Kidney (tissue), 2 donors: ENCODE measurements around a stretch of chr12.

- PRO-cap, result no peak
- RRBS, result no CpG with 5 or more reads among the region's 5 CpGs
Observed at GRCh38 chr12:41257194-41258351, 69.5 kb downstream of the PDZRN4 start.

GRCh38 chr12:42082320-42082811 lies 62.3 kb downstream of the GXYLT1 start:
- PRO-cap, result no peak
- RRBS, result no CpG with 5 or more reads among the region's 5 CpGs

DNA sequence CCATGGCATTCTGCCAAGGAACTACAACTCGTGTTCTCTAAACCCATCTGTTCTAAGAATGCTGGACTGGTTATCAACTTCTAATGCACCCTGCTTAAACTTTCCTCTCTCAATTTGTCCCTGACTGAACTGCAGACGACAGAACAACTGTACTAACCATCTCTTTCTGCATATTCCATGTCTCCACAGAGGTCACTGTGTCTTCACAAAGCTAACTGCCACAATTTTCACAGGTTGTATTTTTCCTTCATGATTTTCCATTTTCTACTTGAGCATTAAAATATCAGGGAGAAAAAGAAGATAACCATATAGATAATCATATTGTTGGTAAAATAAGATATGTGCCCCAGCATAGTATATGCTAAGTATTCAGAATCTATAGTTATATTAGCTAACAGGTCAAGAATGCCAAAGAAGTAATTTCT lies 58.5 kb downstream of the GXYLT1 start:
- PRO-cap, result no peak
- RRBS, result no CpG with 5 or more reads among the region's 2 CpGs

DNA sequence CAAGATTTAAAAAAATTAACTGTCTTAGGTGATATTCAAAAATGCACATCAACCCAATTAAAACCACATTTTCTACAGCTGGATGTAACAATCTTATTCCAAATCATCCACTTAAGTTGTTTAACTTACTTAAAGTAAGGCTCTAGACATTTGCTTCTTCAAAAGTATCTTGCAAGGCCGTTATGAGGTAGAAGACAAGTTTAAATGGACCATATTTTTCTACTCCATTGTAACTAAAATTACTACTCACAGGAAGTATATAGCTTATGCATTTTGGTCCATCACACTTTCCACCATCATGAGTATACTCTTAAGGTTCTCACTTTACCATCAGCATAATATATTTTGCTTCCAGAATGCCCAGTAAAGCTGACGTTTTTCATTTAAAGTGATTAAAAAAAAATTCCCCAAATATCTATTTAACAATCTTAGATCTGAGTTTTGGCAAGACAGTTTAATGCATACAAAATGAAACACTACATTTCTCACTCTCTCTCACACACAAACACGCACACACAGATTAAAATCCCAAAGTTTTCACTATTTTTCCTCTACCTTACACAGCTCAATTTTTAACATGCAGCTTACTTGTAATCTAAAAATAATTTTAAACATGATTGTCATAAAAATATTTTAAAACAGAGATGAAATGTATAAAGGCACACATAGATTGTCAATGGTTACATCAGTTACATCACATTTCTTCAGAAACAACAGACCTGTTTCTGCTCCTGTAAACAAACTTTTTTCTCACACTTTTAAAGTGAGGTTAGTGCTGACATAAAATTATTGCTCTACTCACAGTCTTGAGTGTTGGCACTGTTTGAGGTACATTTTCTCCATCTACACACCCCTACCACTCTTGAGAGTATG lies 57.8 kb downstream of the GXYLT1 start:
- PRO-cap, result no peak
- RRBS, result no CpG with 5 or more reads among the region's 3 CpGs

DNA sequence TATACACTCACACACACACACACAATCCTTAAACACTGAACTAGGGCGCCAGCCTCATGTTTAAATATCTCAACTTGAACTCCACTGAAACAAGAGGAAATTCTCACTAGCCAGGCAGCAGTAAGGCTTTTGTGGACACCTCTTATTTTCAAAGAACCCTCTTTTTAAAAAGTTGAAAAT lies 789 bp downstream of the GXYLT1 start:
- PRO-cap, result no peak
- RRBS, result no CpG with 5 or more reads among the region's 1 CpG

DNA sequence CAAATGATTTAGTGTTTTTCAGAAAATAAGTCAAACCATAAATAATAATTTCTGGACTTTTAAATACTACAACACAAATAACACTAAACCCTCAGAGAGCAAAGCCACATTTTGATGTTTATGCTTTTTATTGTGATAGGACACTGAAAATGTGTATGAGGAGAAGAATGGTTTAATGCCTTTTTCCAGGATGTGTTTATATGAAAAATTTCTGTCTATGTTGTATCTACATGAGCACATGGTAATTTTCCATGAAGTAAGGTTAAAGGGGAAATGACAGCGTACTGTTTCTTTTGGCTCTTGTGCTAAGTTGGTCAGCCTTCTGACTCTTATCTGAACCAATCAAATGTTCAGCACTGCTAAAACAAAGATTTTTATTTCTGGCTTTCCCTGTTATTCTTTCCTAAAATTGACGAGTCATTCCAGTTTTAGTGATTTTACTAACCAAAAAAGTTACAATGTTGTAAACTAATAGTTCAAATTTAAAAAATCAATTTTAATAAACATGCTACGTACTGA lies 96.3 kb downstream of the PPHLN1 start:
- PRO-cap, result no peak
- RRBS, result no CpG with 5 or more reads among the region's 3 CpGs

DNA sequence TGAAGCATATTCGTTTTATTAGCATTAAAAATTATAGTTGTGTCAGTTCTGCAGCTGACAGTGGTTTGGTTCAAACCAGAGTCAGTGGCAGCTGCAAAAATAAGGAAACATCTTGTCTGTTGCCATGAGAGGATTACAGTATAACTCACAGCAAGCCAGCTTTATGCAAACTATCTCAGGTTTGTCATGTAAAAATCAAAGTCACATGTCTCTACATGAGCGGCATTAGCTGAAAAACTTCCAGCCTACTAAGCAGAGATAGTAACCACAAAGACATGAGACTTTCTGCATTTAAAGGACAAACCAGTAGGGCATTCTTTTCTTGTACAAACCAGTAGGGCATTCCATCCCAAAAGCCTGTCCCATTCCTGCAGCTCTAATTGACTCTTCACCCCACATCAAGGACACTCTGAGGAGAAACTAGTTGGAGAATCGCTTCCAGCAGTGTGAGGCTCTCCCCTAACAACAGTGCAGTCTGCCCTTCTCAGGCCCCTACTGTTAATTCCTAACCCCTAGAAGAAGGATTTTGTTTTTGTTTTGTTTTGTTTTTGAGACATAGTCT lies 279.7 kb downstream of the ADAMTS20 start:
- PRO-cap, result no peak
- RRBS, result no CpG with 5 or more reads among the region's 3 CpGs

DNA sequence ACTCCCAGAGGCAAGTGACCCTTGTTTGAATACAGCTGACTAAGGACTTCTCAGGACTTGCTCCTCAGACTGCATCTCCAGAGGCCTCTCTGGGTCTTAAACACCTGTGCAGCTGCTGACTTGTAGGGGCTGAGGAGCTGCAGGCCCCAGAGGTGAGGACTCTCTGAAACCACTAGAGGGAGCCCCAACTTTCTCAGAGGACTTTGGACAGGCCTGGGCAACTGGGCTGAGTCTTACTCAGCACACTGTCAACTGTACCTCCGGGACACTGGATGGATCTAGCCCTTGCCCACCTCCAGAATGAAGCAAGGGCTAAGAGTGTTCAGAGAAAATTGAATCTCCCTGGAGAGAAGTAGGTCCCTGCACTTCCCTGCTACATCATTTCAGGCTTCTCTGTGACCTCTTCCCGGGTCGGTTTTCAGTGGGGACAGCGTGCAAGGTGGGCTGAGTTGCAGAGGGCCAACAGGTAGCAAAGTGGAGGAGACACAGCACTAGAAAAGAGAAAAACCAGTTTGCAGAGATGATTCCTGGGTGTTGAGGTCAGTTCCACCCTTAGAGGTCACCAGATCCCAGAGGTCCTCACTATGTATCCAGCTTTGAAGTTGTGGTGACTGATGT lies 164.6 kb downstream of the TMEM117 start:
- PRO-cap, result no peak
- RRBS, result 94% methylated on average over 2 of the region's 4 CpGs

DNA sequence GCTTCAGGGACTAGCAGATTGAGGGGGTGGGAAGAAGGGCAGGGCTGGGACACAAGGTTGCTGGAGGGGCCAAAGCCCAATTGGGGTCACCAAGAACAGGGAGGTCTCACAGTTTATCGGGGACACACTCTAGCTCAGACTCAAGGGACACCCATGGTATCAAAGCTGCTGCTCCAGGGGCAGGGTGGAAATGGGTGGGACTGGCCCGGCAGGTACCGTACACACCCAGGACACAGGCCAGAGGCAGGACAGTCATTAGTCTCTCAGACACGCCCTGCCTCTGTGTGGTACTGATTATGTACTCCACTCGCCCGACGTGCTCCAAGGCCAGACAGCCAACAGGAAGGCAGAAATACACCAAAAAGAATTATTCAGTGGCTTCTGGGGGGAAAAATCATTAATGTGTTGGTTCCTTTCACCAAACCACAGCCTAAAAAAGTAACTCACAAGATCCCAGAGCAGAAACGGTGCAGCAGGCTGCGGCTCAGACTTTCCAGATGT lies 41.1 kb downstream of the NELL2 start:
- PRO-cap, result no peak
- RRBS, result no CpG with 5 or more reads among the region's 9 CpGs

DNA sequence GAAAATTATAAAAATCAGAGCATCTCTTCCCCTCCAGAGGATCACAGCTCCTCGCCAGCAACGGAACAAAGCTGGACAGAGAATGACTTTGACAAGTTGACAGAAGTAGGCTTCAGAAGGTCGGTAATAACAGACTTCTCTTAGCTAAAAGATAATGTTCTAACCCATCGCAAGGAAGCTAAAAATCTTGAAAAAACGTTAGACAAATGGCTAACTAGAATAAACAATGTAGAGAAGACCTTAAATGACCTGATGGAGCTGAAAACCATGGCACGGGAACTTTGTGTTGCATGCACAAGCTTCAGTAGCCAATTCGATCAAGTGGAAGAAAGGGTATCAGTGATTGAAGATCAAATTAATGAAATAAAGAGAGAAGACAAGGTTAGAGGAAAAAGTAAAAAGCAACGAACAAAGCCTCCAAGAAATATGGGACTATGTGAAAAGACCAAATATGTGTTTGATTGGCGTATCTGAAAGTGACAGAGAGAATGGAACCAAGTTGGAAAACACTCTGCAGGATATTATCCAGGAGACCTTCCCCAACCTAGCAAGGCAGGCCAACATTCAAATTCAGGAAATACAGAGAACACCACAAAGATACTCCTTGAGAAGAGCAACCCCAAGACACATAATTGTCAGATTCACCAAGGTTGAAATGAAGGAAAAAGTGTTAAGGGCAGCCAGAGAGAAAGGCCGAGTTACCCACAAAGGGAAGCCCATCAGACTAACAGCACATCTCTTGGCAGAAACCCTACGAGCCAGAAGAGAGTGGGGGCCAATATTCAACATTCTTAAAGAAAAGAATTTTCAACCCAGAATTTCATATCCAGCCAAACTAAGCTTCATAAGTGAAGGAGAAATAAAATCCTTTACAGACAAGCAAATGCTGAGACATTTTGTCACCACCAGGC lies 177.3 kb downstream of the ANO6 start:
- PRO-cap, result no peak
- RRBS, result no CpG with 5 or more reads among the region's 11 CpGs

GRCh38 chr12:45851376-45852314 lies 122.1 kb downstream of the ARID2 start:
- PRO-cap, result no peak
- RRBS, result no CpG with 5 or more reads among the region's 11 CpGs

GRCh38 chr12:45941400-45942039 lies 48.9 kb downstream of the SCAF11 start:
- PRO-cap, result no peak
- RRBS, result no CpG with 5 or more reads among the region's 3 CpGs

DNA sequence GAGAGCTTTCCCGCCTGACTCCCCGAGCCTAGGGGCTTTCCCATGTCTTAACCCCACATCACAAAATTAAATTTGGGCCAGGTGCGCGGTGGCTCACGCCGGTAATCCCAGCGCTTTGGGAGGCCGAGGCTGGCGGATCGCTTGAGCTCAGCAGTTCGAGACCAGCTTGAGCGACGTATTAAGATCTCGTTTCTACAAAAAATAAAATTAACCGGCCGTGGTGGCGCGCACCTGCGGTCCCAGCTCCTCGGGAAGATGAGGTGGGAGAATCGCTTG lies 770 bp upstream of the SCAF11 start:
- PRO-cap, result no peak
- RRBS, result 7% methylated on average over 2 of the region's 21 CpGs

DNA sequence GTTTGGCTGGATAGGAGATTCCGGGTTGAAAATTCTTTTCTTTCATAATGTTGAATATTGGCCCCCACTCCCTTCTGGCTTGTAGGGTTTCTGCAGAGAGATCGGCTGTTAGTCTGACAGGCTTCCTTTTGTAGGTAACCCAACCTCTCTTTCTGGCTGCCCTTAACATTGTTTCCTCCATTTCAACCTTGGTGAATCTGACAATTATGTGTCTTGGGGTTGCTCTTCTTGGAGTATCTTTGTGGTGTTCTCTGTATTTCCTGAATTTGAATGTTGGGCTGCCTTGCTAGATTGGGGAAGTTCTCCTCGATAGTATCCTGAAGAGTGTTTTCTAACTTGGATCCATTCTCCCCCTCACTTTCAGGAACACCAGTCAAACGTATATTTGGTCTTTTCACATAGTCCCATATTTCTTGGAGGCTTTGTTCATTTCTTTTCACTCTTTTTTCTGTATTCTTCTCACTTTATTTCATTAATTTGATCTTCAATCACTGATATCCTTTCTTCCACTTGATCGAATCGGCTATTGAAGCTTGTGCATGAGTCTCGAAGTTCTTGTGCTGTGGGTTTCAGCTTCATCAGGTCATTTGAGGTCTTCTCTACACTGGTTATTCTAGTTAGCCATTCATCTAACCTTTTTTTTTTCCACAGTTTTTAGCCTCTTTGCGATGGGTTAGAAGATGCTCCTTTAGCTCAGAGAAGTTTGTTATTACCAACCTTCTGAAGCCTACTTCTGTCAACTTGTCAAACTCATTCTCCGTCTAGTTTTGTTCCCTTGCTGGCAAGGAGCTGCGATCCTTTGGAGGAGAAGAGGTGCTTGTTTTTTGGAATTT lies 74.4 kb downstream of the SLC38A1 start:
- PRO-cap, result no peak
- RRBS, result no CpG with 5 or more reads among the region's 10 CpGs

- PRO-cap, result no peak
- RRBS, result no CpG with 5 or more reads among the region's 5 CpGs
Observed at GRCh38 chr12:46215047-46215864, 53.6 kb downstream of the SLC38A1 start.

DNA sequence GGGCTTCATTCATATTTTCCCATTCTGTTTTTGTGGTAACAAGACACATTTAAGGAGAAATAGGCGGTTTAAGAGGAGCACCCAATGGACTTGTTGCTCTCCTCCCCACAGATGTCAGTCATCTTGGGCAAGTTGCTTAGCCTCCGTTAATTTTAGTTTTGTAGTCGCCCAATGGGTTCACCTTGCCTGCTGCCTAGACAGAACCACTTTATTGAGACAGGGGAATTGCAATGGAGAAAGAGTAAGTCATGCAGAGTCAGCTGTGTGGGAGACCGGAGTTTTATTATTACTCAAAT lies 50.5 kb downstream of the SLC38A1 start:
- PRO-cap, result no peak
- RRBS, result no CpG with 5 or more reads among the region's 4 CpGs

DNA sequence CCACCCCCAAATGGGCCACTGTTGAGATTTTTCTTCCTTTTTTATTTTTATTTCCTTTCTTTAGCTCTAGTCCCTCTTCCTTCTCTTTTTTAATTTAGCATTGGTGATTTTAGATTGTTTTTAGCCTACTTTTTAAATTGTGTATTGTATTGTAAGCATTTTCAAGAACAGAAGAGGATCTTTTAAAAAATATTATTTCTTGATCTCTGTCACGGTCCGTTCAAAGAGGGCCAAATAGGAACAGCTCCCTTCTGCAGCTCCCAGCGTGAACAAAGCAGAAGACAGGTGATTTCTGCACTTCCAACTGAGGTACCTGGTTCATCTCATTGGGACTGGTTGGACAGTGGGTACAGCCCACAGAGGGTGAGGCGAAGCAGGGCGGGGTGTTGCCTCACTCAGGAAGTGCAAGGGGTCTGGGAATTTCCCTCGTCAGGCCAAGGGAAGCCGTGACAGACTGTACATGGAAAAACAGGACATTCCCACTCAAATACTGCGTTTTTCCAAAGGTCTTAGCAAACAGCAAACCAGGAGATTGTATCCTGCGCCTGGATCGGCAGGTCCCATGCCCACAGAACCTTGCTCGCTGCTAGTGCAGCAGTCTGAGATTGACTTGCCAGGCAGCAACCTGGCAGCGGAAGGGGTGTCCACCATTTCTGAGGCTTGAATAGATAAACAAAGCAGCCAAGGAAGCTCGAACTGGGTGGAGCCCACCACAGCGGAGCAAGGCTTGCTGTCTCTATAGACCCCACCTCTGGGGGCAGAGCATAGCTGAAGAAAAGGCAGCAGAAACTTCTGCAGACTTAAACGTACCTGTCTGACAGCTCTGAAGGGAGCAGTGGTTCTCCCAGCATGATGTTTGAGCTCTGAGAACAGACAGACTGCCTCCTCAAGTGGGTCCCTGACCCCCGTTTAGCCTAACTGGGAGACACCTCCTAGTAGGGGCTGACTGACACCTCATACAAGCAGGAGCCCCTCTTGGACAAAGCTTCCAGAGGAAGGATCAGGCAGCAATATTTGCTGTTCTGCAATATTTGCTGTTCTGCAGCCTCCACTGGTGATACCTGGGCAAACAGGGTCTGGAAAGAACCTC lies 22.7 kb downstream of the SLC38A1 start:
- PRO-cap, result no peak
- RRBS, result no CpG with 5 or more reads among the region's 16 CpGs

GRCh38 chr12:46362123-46362931 lies 10.2 kb downstream of the SLC38A2 start:
- PRO-cap, result no peak
- RRBS, result no CpG with 5 or more reads among the region's 3 CpGs

DNA sequence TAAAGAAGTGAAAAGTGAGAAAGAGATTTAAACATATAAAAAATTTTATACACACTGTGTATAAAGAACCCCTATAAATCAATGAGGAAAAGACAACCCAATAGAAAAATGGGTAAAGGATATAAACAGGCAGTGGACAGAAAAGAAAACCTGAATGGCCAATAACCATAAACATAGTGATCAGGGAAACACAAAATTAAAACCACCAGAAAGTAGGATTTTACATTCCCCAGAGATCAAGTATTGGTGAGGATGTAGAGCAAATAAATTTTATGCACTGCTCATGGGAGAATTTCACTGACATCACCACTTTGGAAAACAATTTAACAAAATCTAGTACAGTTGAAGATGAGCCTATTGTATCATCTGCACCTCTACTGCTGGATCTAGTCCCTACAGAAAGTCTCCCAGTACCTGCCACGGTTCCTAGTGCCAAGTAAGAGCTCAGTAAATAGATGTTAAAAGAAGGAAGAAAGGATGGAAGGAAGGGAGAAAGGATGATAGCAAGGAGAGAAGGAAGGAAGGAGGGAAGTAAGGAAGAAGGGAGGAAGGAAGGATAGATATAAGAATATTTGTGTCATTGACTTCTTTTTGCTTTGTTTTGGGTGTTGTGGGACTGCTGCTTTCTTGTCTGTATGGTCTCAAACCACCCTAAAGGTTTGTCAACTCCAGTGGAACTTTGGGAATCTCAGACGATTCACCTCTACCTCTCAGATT lies 21.9 kb upstream of the SLC38A2 start:
- PRO-cap, result no peak
- RRBS, result no CpG with 5 or more reads among the region's 2 CpGs

DNA sequence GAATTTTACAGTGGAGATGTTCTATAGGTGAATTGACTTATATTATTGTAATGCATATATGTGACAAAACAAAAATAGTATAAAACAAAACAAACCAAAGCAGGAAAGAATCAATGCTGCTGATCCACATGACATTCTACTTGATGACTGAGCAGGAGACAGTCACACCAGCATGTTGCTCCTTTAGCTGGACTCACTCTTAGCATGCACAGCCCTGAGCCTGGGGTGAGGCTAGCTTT lies 42.2 kb upstream of the SLC38A2 start:
- PRO-cap, result no peak